Occipital lobe (tissue), 2 donors: ENCODE measurements around a stretch of chr5.

DNA sequence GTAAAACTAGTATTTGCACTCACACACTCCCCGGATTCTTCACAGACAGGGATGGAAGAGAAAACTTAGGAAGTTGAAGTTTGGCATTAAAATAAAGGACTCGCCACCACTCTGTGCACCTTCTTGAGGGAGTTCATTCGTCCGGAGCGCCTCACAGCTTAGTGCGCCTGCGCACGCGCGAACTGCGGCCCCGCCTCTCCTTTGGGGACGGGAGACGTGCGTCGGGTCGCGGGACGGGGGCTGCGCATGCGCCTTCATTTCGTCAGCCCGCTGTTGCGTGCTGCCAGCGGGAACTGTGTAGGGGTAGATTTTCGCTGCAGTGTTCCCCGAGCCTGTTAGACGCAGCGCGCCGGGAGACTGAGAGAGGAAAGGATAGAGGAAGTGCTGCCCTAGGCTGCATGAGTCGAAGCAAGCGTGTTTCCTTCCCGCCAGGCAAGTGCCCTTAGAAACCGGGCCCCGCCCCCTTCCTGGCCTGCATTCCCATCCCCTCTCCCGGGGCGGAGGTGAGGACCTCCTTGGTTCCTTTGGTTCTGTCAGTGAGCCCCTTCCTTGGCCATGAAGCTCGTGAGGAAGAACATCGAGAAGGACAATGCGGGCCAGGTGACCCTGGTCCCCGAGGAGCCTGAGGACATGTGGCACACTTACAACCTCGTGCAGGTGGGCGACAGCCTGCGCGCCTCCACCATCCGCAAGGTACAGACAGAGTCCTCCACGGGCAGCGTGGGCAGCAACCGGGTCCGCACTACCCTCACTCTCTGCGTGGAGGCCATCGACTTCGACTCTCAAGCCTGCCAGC is 12.3 kb downstream of the ITGA1 start:
- RAMPAGE, long total RNA, result no peak

GRCh38 chr5:52888361-52888921 is 100.7 kb upstream of the ITGA2 start:
- RAMPAGE, long total RNA, result no peak

DNA sequence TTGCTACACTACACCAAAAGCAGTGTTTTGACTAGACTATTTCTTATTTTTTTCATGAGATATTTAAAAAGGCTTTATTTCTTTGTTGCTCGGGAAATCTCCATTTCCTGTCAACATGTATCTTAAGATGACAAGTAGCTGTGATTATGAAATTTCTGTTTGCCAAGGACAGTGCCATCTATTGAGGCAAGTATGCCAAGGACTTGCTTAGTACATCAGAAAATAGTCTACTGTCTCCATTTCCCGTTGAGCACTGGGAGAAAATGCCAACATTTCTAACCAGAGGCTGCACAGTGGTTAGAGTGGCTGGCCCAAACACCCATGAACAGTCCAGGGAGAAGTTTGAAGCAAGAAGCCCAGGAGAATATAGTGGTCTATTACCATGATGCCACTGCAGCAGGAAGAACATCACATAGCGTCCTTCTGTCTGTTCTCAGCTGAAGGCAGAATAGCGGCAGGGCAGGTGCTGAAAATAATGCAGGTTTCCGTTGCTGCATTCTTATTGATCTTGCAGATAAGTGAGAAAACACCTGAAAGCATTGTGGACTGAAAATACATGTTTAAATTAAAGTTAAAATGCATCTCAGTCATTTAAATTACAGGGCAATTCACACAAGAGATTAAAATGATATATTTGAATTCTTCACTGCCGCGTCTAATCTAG is 93.2 kb upstream of the ITGA2 start:
- RAMPAGE, long total RNA, result no peak

DNA sequence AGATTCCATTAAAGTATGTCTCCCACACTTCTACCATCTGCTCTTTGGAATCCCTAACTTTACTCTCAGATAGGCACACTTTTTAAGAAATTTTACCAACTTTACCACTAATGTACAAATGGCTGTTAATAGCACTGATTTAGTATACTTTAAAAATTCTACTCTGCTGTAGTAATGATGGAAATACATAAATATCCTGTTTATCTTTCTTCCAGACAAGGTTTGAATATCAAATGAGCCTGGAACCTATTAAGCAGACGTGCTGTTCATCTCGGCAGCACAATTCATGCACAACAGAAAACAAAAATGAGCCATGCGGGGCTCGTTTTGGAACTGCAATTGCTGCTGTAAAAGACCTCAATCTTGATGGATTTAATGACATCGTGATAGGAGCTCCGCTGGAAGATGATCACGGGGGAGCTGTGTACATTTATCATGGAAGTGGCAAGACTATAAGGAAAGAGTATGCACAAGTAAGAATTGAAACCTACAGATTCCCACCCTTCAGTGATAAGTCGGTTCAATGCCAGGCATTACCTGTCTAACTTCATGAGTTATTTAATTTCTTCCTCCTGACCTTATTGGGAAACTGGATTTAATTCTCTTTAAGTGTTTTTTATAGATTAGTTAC is 79.1 kb upstream of the ITGA2 start:
- RAMPAGE, long total RNA, result no peak

DNA sequence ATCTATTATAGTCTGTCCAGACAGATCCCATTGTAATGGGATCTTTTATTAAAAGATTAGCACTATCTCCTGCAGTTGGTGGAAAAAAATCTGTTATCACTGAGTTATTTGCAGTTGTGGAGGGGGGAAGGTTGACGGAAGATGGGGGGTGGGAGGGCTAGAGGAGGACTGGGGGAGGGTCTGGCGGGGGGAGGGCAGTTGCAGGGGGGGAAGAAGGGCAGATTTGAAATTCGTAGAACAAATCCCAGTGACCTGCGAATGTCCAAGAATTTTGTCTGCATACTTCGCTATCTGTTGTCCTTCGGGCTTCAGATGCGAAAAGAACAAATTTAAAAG is 1.4 kb upstream of the FST start:
- RAMPAGE, long total RNA, result no peak

DNA sequence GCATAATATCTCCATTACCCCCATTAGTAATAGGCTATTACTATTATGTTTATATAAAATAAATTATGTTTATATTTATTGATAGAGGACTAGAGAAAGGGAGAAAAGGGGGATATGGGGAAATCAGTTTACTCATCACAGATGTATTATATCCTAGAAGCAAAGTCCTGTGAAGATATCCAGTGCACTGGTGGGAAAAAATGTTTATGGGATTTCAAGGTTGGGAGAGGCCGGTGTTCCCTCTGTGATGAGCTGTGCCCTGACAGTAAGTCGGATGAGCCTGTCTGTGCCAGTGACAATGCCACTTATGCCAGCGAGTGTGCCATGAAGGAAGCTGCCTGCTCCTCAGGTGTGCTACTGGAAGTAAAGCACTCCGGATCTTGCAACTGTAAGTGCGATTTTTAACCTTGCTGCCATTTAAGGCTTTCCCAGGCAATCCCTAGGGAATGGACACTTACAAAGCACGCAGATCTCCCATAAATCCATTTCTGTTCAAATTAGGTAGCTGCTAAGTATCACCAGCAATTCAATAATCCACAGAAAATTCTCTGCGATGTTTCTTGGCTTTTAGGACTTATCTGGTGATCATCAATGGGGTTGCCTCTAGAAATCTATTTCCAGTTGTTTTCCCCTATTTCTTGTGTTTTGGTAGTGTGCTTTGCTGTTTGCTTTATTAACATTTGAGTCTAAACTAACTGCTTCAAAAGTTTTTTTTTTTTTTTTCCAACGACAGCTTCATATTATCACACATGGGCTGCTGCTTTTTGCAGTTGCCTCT is 4.6 kb downstream of the FST start:
- RAMPAGE, long total RNA, result no peak

- RAMPAGE, long total RNA, result no peak
Measured at GRCh38 chr5:53885869-53886399, 325.5 kb downstream of the NDUFS4 start.

- RAMPAGE, long total RNA, result no peak
Measured at GRCh38 chr5:54094830-54095704, 215.3 kb downstream of the ARL15 start.

DNA sequence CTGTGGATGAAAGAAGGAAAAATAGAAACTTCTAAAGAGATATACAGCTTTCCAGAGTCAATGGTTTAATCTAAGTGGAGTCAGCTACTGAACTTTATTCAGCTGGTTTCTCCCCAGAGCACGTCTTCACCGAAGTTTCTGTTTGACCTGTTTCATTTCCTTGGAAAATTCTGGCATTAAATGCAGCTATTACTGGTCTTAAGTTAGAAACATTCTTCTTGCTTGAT is 90.1 kb downstream of the ARL15 start:
- RAMPAGE, long total RNA, result no peak

- RAMPAGE, long total RNA, result no peak
Measured at GRCh38 chr5:54268084-54268839, 42.1 kb downstream of the ARL15 start.

GRCh38 chr5:54293800-54294649 is 16.3 kb downstream of the ARL15 start:
- RAMPAGE, long total RNA, result no peak

DNA sequence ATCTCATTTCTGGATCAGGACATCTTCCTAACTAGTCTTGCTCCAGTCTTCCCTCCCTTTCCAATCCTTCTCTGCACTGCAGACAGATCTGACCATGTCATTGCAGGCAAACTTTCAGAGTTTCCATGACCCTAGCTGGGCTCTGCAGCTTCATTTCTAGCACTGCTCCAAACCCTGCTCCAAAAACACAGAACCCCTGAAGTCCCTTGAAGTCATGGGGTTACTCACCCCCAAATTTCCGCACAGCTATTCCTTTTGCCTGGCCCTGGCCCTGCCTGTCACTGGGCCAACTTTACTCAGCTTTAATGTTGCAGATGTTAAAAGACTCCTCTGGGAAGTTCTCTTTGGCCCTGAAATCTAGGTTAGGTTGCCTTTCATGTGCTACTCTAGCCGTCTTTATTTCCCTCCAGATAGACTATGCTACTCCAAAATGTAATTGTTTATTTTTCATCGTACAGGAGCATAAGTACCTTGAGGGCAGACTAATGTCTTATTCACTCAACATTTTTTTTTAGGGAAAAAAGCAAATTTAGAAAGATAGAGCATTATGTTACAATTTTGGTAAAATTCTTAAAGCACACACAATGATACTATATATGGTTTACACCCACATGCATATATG is 9.5 kb downstream of the ARL15 start:
- RAMPAGE, long total RNA, result no peak

DNA sequence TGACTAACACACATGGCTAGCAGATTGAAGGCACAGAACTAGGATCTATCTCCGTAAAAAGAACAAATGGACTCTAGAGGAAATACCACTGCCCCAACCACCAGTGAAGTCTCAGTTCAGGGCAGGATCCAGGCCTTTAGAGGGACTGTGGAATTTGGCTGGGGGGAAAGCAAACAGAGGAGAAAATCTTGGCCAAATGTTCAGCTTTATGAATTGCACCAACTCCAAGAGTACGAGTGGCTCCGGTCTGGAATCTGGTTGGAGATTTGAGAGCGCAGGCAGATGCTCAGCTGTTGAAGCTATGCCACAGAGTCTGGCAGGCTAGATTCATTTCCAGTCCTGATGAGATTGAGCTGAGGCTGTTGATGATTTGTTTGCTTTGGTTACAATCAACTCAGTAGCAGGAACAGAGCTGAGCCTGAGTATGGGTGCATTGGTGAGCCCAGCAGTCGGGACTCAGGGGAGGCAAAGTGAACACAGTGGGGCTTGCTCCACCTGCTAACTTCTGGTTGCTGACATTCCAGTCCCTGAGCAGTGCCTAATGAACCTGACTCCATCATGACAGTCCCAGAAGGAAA is 9.1 kb upstream of the HSPB3 start:
- RAMPAGE, long total RNA, result no peak

DNA sequence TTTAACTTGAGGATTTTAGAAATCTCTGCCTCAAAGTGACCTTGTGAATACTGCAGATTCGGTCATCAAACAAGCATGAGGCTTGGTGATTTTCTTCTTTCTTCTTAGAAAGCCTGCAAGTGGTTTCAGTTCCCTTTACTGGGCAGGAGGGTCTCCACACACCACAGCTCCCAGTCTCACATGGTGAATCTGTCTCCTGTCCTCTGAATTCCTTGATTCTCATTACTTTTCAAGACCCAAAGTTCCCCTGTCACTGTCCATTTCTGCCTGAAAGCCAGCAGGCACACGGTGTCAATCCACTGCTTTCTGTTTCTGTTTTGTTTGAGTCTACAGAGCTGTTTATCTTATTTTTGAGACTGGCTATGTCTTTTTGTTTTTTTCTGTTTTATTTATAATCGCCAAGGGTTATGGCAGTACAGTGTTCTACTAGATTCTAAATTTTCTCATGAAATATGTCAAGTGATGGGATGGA is 14.2 kb downstream of the HSPB3 start:
- RAMPAGE, long total RNA, result no peak

DNA sequence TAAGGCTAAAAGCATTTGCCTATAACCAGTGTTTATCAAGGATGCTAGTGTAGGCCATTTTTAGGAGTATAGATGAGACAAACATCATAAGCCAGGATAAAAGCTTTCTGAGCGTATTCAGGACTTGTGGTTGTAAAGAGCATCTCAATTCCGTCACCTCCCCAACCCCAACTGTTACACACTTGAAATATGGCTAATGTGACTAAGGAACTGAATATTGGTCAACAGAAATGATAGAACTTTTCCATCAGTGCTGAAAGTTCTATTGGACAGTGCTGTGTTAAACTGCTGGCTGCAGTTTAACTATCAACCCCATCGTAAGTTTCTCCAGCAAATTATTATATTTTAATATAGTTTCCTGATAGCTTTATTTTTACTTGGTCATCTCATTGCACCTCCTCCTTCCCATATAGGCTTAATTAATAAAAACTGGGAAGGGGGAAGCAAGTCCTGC is 4.6 kb downstream of the SNX18 start:
- RAMPAGE, long total RNA, result no peak

DNA sequence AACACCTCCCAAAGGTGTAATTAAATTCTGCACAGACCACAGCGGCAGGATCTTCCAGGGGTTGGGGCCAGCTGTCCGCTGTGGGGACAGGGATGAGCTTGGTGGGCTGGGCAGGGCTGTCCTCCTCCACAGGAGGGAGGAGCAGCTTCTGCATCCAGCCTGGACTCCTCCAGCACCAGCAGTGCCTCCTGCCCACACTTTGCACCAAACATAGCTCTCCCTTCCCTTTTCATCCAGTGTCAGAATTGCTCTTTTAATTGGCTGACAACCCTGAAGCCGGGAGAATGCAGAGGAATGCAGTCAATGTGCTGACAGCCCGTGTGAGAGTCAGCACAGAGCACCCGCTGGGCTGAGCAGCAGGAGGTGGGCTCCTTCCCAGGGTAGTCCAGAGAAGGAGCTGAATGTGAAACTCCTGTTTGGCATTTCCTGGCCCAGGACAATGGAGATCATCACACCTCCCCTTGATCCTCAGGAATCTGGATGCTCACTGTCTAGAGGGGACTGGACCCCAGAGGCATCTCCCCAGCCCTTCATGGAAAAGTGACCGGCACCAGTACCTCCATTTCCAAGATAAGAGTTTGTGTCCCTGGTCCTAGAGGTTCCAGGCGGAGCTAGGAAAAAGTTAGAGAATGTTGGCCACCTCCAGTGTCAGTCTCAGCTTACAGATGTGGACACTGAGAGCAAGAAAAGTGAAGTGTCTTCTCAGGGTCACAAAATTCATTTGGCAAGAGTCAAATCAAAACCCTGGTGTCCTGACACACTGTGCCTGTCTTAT is 201.9 kb downstream of the SNX18 start:
- RAMPAGE, long total RNA, result no peak

DNA sequence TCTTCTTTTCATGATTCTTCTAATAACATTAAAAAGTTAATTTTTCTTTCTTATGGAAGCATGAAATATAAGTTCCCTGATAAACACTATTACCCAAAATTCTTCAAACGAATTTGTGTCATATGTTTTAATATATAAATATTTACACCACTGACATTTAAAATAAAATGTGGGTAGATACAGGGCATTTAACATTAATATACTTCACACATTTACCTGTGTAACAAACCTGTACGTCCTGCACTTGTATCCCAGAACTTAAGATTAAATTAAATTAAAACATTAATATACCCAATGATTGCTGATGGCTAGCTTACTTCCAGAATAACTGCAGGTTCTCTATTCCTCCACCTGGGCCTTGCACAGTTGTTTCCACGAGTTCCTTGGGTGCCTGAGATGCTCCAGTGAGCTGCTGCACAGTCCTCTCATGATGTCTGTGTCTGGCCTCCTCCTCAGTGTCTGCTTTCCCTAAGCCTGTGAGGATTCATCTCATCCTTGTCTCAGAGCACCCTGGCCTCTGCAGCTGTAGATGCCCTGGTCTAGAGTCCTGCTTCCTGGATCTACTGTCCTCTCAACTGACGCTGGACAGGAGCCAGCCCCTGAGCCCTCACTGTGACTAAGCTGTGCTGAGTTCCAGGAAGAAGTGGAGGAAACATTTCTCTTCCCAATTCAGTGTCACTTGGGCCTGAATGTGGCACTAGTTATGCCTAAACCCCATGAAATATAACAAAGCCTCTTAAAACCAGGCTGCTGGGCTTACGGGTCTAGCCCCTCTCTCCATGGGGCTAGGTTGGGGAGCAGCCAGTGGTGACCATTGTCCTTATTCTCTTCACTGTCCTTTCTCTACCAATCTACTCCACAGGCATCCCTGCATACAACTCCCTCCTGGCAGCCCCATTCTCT is 220.4 kb downstream of the SNX18 start:
- RAMPAGE, long total RNA, result no peak

DNA sequence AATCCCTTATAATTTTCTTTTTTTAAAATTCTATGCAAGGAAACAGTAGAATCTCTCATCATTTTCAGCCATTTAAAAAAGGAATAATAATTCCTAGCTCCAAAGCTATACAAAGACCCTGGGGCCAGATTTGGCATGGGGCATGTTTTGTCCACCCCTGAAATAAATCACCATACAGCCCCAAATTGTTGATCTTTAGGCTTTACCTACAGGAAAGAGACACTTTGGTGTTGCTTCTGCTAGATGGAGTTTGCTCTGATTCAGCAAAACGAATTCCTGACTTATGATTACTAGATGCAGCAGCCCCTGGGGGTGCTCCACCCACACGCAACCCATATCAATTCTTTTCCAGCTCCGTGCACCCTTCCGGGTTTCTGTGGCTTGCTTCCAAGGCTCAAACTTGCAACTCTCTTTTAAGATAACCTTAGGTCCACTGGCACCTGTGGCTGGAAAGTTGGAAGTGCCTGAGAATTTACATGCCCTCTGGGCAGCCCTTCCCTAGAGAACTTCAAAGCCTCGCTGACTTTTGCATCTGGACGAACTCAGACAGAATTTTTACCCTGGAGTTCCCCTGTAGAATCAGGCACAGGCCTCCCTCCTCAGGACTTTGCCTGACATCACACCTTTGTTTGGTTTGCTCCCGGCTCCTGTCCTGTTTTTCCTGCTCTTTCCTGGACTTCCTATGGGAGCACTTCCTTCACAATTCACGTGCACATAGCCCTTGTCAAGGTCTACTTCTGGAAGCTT is 224.8 kb downstream of the SNX18 start:
- RAMPAGE, long total RNA, result no peak

- RAMPAGE, long total RNA, result no peak
Measured at GRCh38 chr5:54774776-54775251, 210.6 kb downstream of the ESM1 start.

- RAMPAGE, long total RNA, result no peak
Measured at GRCh38 chr5:55220235-55221300, 6.5 kb downstream of the MCIDAS start.